Endometrial microvascular endothelial cells (primary cell): ENCODE measurements around the genes DTX4, OR10V1, OOSP3, MS4A15 and CCDC86.

GRCh38 chr11:58734892-58735663, 3.3 kb upstream of the GLYAT start:
- RAMPAGE, long total RNA: no peak

DNA sequence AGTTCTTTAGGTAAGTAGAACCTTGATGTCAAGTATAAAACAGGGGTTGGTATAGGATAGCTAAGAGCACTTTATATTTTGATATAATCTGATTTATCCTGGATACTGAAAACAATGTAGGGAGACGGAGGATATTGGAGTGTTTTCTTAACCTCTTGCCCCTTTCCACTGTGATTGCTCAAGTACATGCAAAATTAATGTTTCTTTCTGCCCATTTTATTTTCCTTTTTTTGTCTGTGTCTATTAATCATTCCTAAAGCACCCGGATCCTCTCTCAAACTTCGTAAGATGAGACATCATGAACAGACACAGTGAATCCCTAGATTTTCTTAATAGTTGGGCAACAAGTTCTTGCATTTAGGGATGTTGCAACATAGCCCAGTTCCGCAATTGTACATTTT, 2.8 kb downstream of the FAM111A start:
- RAMPAGE, long total RNA: no peak

DNA sequence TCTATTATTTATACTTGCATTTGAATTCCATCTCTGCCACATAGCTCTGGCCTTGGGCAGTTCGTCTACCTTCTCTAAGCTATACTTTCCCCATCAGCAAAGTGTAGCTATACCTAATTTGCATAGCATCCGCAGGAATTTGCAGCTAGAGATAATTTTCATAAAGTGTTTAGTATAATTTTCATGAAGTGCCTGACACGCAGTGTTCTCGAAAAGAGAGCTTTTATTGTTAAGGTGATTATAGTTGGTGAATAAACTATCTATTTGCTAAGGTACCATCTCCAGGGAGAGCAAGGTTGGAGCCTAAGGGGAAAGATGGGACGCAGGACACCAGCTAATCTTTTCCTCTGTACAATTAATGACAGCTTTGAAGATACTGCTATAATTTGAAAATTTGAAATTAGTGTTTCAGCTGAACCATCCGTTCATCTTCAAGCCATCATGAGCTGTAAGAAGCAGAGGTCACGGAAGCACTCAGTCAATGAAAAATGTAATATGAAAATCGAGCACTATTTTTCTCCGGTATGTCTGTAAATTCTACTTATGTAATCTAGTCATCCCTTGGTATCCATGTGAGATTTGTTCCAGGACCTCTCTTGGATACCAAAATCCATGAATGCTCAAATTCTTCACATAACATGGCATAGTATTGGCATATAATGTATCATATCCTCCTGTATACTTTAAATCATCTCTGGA, 5.9 kb downstream of the FAM111A start:
- RAMPAGE, long total RNA: no peak

DNA sequence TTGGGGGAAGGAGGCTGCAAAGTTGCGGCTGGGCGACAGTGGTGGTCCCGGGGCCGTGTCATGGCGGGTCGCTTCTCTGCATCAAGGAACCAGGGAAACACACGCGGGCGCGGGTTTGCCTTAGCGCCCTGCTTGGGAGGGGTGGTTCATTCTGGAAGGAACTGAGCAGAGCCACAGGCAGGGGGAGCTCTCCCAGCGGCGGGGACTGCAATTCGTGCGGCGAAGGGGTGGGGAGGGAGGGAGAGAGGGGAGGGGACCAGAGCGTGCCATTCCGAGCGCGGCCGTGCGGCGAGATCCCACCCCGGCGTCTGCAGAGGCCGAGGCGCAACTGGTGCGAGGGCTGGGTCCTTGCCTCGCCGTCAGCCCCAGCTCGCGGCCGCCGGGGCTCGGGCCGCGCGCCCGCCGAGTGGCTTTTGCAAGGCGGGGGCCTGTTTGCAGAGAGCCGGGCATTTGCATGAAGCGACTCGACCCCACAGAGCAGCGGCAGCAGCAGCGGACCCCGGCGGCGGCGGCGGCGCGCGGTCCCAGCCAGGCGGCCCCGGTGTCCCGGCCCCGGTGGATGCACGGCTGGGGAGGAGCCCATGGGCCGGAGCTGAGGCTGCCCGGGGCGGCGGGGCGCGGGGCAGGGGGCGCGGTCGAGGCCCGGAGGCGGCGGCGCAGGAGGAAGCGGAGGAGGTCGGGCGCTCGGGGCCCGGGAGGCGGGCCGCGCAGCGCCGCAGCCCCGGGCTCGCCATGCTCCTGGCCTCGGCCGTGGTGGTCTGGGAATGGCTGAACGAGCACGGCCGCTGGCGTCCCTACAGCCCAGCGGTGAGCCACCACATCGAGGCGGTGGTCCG, at the start of gene DTX4:
Gene DTX4, plus strand, starts transcription at position 269 of the 836 bp plus-strand sequence.
- RAMPAGE, long total RNA: no peak

- RAMPAGE, long total RNA: no peak
These were observed 9.9 kb downstream of the DTX4 start for GRCh38 chr11:59181520-59182609.

DNA sequence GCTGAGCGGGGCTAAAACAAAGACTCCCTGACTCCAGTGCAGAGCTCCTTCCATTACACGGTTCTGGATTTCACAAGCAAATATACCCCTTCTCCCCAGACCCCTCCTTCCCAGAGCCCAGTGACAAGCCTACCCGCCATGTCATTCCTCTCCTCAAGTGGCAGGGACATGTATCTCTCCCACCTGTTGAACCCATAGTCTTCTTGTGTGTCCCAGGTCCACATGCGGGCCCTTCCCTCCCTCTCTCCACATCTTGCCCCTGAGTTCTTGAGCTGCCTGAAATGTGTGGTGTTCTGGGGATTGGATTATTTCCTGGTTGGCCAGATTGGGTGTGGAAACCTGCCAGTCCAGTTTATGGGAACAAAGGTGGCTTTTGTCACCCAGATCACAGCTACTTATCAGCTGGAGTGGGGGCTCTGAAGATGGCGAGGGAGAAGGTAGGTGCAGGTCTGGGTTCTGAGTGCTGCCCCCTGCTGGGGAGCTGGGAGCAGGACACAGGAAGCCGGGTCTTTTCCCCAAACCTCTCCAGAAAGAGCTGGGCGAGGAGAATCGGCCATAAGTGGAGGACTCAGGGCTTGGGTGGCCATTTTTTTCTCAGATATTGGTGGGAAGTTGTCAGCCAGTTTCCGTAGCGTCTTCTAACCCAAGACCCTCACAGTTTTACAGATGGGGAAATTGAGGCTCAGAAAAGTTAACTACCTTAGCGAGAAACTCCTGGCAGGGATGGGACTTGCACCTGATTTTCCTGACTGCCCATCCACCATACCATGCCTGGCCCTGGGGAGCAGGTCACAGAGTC, 14.3 kb downstream of the DTX4 start:
- RAMPAGE, long total RNA: no peak

DNA sequence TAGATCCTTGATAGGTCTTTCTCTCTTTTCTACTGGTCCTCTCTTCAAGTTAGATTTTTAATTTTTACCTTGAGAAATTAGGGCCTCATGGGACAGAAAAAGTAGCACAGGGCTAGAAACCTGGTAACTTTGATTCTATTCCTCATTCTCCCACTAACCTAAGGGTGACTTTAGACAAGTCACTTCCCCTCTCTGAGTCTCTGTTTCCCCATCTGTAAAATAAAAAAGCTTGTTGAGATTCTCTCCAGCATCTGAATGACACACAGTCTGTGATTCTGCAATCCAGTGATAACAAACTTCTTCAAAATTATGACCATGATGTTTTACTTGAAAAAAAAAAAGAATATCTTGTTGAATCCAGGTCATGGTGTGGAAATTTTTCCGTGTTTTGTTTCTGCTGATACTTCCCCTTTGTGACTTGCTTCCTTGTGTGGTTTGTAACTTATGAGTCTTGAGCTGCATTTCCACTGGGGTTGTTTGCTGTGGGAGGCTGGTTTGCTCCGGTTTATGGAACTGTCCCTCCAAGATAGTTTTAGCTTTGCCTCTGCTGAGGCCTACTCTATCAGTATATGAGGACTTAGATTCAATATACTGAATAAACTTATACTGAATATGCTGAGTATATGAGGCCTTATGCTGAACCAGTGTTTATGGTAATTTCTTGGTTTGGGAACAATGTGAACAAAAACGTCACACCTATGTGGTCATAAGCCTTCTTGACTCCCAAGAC, 9.9 kb upstream of the MPEG1 start:
- RAMPAGE, long total RNA: no peak

DNA sequence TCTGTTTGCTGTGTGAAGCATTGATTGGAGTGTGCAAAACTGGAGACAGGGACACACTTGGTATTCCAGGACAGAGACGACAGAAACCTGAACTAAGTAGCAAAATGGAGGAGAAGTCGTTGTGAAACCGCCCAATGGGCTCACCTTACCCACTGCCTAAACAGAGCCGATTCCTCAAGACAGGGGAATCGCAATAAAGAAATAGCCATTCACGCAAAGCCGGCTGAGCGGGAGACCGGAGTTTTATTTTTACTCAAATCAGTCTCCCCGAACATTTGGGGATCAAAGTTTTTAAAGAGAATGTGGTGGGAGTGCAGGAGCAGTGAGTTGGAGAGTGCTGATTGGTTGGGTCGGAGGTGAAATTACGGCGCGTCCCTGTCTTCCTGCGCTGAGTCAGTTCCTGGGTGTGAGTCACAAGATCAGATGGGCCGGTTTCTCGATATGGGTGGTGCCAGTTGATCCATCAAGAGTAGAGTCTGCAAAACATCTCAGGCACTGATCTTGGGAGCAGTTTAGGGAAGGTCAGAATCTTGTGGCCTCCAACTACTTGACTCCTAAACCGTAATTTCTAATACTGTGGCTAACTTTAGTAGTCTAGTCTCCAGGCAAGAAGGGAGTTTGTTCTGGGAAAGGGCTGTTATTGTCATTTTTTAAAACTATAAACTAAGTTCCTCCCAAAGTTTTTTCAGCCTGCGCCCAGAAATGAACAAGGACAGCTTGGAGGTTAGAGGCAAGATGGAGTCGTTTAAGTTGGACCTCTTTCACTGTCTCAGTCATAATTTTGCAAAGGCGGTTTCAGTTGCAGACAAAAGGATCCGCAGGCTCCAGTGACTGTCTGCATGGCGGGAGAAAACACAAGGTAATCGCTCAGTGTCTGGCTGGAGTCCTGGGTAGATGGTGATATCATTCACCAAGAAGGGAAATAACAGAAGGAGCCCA, 34.0 kb downstream of the OR4D9 start:
- RAMPAGE, long total RNA: no peak

DNA sequence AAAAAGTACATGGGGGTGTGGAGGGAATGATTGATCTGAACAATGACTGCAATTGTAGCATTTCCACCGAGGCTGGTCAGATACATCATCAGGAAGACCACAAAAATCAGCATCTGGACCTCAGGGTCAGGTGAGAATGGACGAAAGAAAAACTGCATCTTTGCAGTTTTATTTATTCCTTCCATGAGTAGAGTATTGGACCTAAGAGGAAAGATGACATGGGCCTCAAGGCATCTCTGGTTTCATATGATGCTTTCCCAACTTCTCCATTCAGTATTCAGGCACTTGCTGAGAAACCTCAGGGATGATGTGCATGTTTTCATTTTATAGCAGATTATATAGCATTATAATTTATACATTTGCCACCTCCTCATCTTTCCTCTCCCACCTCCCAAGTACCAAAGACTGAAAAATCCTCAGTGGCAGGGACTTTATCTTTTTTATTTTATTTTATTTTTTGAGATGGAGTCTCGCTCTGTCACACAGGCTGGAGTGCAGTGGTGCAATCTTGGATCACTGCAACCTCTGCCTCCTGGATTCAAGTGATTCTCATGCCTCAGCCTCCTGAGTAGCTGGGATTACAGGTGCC, at the start of gene OR10V1:
Gene OR10V1, minus strand, starts transcription at position 185 of the 589 bp plus-strand sequence.
- RAMPAGE, long total RNA: no peak

- RAMPAGE, long total RNA: no peak
These were observed at the start of gene OOSP3 for GRCh38 chr11:59878482-59878986. TSS of gene OOSP3 (plus strand) at chr11:59878782.

DNA sequence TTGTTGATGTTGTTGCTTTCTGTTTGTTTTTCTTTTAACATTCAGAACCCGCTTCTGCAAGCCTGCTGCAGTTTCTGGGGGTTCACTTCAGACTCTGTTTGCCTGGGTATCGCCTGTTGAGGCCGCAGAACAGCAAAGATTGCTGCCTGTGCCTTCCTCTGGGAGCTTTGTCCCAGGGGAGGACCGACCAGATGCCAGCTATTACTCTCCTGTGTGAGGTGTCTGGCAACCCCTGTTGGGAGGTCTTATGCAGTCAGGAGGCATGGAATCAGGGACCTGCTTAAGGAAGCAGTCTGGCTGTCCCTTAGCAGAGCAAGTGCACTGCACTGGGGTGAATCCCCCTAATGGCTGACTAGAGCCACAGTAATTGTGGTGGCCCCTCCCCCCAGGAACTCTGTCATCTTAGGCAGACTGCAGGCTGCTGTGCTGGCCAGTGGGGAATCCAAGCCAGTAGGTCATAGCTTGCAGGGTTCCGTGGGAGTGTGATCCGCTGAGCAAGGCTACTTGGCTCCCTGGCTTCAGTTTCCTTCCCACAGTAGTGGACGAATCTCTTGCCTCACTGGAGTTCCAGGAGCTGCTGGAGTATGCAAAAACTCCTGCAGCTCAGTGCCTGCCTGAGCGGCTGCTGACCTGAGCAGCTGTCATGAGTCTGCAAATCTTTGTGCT, 13.0 kb downstream of the OOSP3 start:
- RAMPAGE, long total RNA: no peak

GRCh38 chr11:60756770-60757265, at the start of gene MS4A15:
TSS of gene MS4A15 (plus strand) at chr11:60756867.
- RAMPAGE, long total RNA: no peak

GRCh38 chr11:60776119-60776488, 9.0 kb upstream of the MS4A10 start:
- RAMPAGE, long total RNA: no peak

- RAMPAGE, long total RNA: start-site peak on the plus strand at chr11:60842089-60842116, 257 and 263 reads in 2 replicates
These were observed at the start of gene CCDC86 for GRCh38 chr11:60841515-60842752. TSS of gene CCDC86 (plus strand) at chr11:60842113.

DNA sequence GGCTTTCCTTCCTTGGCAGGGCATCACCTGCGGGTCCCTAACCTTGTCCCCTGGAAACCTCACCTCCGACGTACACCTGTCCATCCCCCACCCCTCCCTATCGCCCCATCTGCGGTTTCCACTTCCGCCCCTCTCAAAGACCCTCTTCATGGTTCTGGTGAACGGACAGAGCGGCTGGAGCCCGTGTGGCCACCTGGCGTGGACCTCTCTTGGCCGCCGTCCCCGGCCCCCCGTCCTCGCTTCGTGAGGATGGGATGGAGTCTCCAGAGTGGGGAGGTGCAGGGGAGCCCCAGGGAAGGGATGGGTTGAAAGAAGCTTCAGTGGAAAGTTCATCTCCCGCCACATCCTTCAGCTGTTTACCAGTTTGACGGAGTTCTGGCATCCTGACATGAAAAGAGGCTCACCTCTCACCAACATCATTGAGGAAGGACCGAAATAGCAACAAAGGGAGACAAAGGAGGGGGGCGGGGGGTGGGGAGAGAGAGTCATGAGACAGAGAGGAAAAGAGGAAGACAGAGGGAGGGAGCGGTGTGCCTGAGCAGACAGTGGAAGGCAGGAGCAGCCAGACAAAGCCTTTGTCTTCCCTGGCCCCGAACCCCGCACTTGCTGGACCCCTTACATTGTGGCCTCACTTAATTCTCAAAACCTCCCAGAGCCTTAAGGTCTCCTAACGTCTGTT, 54.7 kb downstream of the CD6 start:
- RAMPAGE, long total RNA: no peak

DNA sequence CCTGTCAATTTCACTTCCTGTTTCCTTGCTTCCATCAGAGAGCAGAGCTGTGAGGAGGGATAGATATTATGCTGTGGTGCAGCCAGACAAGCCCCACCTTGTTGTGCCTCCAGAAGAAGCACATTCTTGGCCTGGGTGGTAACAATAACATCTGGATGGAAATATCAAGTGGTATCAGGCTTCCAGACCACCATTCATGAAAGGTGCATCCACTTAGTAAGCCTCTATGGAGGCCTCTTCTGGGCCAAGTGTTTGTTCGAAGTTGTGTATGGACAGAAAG, 40.7 kb upstream of the CD5 start:
- RAMPAGE, long total RNA: no peak

- RAMPAGE, long total RNA: no peak
These were observed 18.7 kb upstream of the CD5 start for GRCh38 chr11:61083541-61084049.

- RAMPAGE, long total RNA: no peak
These were observed 10.0 kb upstream of the CD5 start for GRCh38 chr11:61092186-61092820.

- RAMPAGE, long total RNA: no peak
These were observed 11.7 kb downstream of the VPS37C start for GRCh38 chr11:61149617-61149813.

DNA sequence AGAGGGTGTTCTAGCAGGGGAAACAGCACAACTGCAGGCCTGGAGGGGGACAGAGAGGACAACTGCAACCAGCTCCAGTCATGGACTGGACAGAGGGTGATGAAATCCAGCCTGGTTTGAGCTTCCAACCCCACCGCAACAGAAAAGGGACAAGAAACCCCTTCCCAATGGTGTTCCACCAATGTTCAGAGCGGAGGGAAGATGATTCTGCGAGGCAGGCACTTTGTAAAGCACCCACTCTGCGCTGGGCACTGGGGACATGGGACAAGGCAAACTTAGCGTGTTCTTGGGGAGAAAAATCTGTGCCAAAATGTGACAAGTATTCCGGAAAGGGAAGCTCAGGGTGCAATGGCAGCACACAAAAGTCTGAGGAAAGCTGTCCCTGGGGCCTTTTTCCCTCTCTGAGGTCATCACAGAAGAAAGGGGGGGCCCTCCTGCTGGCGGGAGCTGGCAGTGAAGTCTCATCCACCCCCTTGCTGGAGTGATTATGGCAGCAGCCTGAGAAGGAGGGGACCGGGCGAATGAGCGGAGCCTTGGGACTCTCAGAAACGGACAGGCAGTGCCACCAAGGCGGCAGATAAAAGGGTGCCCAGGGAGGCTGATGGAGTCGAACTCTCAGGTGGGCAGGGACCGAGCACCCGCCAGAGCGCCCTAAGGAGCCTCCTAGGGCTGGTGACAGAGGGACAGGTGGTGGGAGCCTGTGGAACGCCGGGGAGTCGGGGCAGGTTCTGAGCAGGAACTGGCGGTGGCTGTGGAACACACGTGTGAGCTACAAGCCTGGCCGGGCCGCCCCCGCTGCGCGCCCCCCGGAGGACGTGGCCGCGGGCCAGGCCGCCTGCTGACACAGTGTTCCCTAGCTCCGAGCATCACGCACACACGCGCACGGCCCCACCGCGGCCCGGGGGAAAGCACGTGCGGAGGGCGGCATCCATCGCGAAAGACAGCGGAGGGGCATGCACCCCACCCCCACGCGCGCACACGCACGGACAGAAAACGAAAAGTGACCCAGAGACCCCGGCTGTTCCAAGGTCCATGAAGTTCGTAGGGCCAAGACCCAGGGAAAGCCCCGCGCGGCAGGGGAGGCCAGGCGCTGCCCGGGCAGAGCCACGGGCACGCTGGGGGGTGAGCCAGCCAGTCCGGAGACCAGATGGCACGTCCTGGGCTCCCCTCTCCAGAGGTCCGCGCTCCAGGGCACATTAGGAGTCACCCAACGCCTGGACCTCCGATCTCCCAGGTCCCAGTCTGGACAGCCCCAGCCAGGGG, 1.2 kb downstream of the VWCE start:
- RAMPAGE, long total RNA: no peak